Natural killer cell (primary cell): Measurements from ENCODE around the gene AAR2.

GRCh38 chr20:35278832-35279259 lies 924 bp upstream of the MMP24OS start:
- PRO-cap = no peak

DNA sequence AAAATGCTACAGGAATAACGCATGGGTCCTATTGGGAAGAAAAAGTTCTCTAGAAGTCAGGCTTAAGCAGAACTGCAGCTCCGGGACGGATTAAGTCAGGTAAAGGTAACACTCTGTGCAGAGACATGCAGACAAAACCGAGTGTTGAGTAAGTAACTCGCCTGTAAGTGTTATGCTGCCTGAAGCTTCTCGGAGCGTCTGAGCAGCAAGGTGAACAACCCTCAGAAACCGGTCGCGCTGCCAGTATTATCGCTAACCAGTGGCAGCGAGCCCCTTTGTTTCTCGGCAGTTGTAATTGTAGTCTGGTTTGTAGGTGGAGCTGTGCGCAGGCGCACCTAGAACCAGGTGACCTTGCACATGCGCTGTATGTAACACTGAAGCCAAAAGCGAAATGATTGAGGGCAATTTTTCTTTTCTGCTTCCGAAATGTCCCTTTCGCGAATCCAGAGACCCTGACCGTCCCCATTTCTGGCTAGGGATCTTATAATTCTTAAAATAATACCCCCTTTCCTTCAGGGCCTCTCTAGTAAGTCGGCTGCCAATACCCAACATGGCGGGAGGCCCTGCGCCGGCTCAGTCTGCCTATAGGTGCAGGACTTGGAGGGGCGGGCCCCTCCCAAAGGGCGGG lies 805 bp upstream of the CEP250 start:
- PRO-cap = unidirectional peak, minus-strand start at position 221 of the sequence; unidirectional peak, minus-strand start at position 304 of the sequence; bidirectional peak, plus-strand start outside the sequence, minus-strand start at position 580 of the sequence

- PRO-cap = no peak
Measured at GRCh38 chr20:35467243-35467809, 11.9 kb downstream of the CEP250 start.

GRCh38 chr20:35502919-35503536 lies 26.4 kb downstream of the C20orf173 start:
- PRO-cap = no peak

GRCh38 chr20:35654127-35655183 lies 10.2 kb downstream of the CPNE1 start:
- PRO-cap = no peak

DNA sequence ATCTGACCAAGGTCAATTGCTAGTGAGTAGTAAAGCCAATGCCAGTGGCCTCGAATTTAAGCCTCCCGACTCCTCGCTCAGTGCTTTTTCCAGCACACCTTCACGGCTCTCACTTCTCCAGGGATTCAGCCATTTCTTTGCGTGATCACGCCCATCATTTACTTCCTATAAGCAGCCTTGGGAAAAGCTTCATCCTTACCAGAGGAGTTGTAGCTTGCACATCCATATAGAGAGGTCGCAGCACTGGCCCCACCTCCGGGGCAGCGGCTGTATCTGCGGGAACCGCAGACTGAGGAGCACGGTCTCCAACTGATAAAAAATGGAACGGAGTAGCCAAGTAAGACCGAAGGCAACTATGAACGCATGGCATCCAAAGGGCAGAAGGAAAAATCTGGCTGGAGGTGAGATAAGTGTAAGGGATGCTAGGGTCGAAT lies 853 bp downstream of the NFS1 start:
- PRO-cap = no peak

DNA sequence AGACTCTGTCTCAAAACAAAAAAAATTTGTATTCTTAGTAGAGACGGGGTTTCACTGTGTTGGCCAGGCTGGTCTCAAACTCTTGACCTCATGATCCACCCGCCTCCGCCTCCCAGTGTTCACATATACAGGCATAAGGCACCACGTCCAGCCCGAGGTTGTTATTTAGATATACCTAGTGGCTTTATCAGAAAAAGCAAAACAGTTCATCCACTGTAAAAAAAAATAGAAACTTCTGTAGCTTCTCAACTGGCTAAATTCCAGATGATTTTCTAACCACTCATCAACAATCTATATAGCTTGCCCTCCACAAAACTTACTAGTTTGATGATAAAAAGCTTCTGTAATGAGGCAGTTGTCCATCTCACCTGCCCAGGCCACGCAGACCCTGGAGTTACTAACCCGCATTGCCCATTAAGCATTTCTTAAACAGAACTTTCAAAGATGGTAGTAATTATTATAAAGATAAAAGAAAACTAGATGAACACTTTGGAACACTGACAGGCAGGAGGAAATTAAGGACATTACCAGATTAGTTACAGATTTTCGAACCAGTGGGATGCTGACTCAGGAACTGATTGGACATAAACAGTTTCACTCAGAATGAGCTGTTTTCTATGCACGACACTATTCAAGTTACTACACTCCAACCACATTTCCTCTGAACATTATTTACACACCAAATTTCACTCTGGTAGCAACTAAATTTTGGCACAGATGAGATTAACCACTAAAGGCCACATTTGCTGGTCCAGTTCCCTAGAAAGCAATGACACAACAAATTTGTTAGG lies 2.7 kb downstream of the ROMO1 start:
- PRO-cap = no peak

GRCh38 chr20:35721152-35721437 lies 21.0 kb downstream of the RBM39 start:
- PRO-cap = no peak

DNA sequence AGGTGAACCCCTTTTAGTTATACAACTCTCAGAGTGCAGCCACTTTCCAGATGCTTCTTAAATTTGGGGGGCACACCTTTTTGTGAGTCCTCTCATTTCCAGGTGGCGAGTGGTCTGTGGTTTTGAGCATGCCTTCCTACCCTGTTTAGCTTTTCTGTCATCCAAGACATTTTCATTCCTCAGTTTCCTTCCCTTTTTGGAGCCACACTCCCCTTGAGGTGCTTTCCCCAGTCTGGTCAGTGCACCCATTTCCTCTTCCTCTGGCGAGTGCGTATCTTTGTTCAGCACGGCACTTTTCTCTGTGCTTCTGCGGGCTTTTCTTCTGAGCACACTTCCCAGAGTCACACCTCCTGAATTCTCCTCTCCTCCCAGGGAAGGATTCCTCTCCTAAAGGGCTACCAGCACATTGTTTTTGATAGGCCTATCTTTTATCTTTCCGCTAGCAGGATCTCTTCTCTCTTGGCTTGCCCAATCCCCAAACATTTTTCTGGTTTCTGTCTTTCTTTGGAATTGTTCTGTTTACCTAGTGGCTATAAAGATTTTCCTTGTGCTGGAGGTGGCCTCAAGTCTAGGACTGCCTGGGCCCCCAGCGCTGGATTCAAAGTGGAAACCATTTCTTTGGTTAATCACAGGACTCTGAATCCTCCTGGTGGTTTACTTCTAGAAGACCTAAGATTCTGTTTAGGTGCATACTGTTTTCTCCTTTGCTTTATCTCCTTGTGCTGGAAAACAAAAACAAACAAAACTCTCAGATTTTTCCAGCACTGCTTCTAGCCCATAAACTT lies 1.5 kb downstream of the PHF20 start:
- PRO-cap = bidirectional peak, plus-strand start at position 256 of the sequence, minus-strand start at position 262 of the sequence

DNA sequence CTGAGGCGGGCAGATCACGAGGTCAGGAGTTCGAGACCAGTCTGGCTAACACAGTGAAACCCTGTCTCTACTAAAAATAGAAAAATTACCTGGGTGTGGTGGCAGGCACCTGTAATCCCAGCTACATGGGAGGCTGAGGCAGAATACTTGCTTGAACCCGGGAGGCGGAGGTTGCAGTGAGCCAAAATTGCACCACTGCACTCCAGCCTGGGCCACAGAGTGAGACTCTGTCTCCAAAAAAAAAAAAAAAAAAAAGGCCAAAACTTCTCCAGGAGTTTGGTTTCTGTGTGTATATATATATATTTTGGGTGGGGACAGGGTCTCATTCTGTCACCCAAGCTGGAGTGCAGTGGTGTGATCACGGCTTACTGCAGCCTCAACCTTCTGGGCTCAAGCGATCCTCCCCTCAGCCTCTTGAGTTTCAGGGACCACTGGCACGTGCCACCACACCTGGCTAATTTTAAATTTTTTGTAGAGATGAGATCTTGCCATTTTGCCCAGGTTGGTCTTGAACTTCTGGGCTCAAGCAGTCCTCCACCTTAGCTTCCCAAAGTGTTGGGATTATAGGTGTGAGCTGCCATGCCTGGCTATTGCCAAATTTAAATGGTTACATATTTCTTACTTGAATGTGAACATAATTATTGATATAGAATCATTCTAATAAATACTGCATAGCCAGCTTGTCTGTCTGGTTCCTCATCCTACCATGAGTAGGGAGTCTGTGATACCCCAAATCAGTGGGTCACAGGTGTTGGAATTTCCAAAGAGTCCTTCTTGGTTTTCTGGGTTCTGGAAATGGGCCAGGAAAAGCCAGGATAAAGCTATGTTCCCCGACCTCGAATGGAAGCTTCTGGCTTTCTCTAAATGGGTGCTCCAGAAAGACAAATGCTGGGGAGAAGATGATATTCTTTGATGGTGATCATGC lies 4.0 kb downstream of the PHF20 start:
- PRO-cap = no peak

- PRO-cap = no peak
Measured at GRCh38 chr20:35871302-35871562, 83.1 kb downstream of the SCAND1 start.

DNA sequence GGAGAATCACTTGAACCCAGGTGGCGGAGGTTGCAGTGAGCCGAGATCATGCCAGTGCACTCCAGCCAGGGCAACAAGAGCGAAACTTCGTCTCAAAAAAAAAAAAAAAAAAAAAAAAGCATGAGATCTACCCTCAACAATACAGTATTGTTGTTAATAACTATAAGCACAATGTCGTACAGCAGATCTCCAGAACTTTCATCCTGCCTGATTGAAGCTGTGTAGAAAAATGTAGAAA lies 26.0 kb downstream of the SCAND1 start:
- PRO-cap = no peak

DNA sequence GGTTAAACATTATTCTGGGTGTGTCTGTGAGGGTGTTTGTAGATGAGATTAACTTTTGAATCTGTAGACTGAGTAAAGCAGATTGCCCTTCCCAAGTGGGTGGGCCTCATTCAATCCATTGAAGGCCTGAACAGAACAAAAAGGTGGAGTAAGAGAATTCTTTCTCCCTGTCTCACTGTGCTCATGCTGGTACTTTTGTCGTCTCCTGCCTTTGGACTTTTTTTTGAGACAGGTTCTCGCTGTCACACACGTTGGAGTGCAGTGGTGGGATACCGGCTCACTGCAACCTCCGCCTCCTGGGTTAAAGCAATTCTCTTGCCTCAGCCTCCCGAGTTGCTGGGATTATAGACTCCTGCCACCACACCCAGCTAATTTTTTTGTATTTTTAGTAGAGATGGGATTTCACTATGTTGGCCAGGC lies 72.0 kb upstream of the EPB41L1 start:
- PRO-cap = no peak

- PRO-cap = no peak
Measured at GRCh38 chr20:36138762-36139276, 15.7 kb upstream of the EPB41L1 start.

GRCh38 chr20:36216475-36217306 lies 19.6 kb upstream of the AAR2 start:
- PRO-cap = no peak

DNA sequence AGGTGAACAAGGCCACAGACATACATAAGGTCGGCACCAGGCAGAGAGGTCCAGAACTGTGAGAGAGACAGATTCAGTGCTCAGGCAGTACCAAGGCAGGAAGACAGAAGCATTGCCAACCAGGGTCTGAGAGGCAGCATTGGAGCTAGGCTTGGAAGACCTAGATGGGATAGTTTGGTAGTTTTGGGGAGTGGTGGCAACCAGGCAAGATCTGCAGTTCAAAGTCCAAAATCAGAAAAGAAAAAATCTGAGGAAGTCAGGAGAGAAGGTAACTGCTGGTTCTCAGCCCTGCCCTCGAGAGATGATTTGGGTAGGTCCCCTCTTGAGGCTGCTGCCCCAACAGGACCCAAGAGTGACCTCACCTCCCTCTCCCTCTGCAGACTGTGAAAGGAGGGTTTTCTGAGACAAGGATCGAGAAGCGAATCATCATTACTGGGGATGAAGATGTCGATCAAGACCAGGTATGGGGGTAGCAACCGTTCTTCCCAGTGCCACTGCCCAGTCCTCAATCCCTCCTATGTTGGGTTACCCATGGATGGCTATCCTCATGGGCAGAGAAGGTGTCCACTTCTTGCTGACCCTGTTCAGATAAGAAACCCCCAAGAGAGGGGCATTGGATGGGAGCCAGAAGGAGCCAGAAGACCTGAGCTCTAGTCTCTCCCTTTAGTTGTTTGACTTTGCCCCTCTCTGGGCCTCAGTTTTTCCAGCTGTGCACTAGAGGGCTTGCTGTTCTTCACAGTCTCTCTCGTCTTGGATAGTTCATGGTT lies 14.6 kb upstream of the AAR2 start:
- PRO-cap = no peak

- PRO-cap = bidirectional peak, plus-strand start at chr20:36236390, minus-strand start at chr20:36236376; bidirectional peak, plus-strand start at chr20:36236478, minus-strand start at chr20:36236413
Measured at GRCh38 chr20:36236234-36237408, at the start of gene AAR2. Gene AAR2, plus strand, starts transcription at chr20:36236478.

GRCh38 chr20:36368014-36368320 lies 61.8 kb downstream of the DLGAP4 start:
- PRO-cap = no peak

- PRO-cap = no peak
Measured at GRCh38 chr20:36460398-36460984, 80.8 kb upstream of the MYL9 start.

DNA sequence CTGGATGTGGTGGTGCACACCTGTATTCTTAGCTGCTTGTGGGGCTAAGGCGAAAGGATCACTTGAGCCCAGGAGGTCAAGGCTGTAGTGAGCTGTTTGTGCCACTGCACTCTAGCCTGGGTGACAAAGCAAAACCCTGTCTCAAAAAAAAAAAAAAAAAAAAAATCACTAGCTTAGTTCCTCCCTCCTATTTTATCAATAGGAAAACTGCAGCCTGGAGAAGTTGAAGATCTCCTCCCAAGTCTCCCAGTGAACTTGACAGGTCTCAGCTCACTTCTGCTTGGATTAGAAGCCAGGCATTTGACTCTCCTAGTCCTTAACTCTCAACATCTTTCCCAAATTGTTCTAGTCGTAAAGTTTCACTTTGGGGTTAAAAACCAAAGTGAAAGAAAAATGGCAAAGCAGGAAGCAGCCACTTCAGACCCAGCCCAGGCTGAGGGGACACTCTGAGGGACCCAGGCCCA lies 68.9 kb upstream of the MYL9 start:
- PRO-cap = unidirectional peak, plus-strand start at position 380 of the sequence